ENCODE measurements around the genes GNG12 and PTGER3.

DNA sequence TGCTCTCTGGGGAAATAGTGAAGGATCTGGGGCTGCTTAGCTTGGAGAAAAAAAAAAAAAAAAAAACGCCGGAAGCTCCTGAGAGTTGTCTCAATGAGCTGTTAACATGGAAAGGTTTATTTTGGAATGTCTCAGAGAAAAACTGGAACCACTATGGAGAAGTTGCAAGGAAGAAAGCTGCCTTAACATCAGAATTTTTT, 49.5 kb upstream of the SERBP1 start:
- CAGE, long polyA plus RNA, result no peak
- RRBS, result no CpG with 5 or more reads among the region's 2 CpGs

DNA sequence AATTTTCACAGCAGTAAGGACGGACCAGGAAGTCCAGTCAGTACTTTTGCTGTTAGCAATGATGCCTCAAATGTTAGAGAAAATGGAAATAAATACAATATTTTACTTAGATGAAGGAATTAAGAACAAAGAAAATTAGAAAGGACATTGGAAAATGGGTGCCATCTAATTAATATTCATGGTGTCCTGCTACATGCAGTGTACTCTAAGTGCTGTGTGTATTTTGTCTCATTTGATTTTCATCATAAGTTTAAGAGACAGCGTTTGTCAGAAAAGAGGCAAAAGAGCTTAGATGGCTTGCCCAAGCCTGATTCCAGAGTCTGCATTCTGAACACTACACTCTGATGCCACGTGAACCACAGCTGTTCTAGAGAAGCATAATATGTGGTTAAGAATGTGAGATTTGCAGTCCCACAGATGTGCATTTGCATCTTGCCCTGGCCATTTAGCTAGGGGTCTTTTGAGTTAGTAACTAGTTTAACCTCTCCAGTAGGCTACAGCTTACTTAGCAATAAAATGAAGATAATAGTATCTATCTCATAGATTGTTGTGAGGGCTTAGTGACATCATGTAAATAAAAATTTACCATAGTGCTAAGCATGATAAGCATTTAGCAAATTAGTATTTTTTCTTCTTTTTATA, 9.2 kb upstream of the GADD45A start:
- CAGE, long polyA plus RNA, result no peak
- RRBS, result no CpG with 5 or more reads among the region's 3 CpGs

DNA sequence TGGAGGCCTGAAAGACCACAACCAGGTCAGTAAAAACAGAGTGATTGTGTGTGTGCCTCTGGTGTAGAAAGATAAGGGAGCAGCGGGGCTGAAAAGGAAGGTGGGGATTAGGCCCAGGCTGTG, 3.6 kb downstream of the GADD45A start:
- CAGE, long polyA plus RNA, result no peak
- RRBS, result no CpG with 5 or more reads among the region's 1 CpG

- CAGE, long polyA plus RNA, result no peak
- RRBS, result no CpG with 5 or more reads among the region's 2 CpGs
Measured at GRCh38 chr1:67715823-67716259, 30.8 kb downstream of the GADD45A start.

DNA sequence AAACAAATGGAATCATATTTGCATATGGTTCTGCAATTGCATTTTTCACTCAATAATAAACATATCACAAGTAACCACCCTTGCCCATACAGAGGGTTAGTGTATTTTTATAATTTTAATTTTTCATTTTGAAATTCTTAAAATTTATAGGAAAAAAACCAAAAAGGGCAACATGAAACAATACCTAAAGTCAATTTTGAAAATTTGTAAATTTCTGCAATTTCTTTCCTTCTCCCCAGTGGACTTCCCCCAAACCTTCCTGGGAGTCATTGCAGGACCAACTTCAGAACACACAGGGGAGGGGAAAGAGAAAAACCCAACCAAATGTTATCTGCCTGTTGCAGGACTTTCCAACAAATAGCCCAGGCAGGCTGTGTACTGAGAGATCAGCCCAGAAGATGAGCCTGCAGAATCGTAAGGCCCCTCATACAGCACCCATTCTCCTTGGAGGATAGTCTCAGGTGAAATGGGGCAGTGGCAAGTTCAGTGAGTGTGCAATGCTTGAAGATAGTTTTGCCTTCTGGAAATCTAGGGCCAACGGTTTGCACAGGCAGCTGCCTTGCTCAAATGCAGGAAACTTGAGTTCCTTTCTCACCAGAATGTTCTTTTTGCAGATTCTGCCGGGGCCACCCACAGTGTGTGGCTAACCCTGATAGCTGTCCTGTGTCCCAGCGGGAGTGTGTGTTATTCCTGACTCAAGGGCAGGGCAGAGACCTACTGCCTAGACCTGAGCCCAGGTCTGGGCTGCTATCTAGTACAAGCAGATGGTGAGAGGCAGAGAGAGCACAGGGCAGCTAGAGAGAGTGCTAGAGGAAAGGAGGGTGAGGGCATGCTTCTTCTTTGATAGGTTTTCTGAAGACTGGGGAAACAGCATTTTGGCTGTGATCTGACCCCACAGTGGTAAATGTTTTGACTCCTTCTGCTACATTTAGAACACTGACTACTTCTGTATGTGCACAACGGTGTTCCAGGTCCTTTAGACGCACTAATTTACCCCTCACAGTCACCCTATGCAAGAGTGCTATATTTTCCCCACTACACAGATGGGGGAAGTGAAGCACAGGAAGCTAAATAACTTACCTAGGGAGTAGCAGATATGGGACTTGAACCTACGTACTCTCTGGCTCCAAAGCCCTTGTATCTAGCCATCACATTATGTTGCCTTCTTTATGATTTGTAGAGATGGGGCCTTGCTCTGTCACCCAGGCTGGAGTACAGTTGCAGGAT, 48.9 kb downstream of the GADD45A start:
- CAGE, long polyA plus RNA, result no peak
- RRBS, result no CpG with 5 or more reads among the region's 7 CpGs

DNA sequence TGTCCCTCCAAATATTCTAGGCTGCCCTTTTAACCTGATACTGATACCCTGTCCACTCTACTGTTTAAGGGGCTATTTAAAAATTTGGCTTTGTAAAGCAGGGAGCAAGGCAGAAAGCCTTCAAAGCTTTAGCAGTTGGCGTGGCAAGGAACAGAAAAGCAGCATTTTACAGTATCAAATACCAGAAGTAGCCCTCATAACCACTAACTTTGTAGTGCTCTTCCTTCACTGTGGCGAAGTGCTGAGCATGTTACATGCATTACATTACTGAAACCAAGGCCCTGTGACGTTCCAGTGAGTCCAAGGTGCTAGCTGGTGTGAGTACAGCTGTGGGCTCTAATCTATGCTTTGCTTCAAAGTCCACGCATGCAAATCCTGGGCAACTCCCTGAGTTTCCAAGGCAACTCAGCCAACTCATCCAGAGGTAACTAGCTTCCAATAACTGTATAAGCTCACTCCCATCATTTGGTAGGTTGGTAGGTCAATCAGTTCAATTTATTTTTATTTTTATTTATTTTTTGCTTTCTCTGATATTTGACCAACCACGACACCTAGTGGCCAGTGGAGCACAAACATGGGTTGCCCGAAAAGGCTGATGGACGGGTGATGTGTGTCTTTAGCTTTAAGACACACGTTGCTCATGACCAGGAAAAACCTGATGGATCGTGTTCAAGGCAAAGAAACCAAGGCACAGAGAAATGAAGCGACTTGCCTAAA, 73.2 kb downstream of the GNG12 start:
- CAGE, long polyA plus RNA, result no peak
- RRBS, result no CpG with 5 or more reads among the region's 10 CpGs

DNA sequence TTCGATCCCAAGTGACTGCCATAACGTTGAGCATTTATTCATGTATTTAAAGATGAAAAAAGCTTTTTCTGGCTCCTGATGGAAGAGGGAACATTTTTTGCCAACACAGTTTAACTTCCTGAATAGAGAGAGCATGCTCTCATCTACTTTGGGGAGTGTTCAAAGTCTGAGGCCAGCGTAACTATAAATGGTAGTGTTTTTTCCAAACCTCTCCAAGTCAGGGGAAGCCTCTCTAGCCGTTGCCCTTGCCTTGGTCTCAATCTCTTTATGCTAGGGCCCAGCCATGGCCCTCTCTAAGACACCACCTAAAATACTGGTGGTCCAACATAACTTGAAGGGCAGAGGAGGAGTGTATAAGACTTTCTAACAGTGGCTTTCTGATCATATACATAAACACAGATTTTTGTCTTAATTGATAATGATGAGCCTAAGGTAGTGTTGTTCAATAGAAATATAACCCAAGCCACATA, 55.7 kb downstream of the GNG12 start:
- CAGE, long polyA plus RNA, result no peak
- RRBS, result no CpG with 5 or more reads among the region's 4 CpGs

DNA sequence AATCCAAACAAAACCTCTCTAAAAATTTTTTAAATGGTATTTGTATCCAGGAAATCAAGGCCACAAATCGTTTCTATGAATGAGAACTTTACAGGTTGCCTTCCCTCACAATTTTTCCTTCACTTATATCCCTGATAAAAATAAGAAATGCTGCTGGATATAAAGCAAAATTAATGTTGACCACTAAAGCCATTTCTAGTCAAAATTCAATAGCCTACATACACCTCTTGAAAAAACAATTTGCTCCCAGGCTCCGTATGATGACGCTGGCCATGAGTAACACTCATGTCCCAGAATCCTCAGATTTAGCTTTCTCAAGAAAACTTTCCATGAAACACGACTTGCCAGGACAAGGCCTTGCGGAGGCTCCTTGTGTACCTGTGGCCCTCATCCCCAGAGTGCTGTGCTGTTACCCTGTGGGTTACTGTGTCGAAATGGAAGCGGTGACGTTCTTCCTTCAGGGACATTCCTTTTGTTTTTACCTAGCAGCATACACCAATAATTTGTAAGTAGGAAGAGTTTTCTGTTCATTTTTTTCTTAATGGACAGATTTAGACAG, 18.1 kb downstream of the GNG12 start:
- CAGE, long polyA plus RNA, result no peak
- RRBS, result no CpG with 5 or more reads among the region's 8 CpGs

DNA sequence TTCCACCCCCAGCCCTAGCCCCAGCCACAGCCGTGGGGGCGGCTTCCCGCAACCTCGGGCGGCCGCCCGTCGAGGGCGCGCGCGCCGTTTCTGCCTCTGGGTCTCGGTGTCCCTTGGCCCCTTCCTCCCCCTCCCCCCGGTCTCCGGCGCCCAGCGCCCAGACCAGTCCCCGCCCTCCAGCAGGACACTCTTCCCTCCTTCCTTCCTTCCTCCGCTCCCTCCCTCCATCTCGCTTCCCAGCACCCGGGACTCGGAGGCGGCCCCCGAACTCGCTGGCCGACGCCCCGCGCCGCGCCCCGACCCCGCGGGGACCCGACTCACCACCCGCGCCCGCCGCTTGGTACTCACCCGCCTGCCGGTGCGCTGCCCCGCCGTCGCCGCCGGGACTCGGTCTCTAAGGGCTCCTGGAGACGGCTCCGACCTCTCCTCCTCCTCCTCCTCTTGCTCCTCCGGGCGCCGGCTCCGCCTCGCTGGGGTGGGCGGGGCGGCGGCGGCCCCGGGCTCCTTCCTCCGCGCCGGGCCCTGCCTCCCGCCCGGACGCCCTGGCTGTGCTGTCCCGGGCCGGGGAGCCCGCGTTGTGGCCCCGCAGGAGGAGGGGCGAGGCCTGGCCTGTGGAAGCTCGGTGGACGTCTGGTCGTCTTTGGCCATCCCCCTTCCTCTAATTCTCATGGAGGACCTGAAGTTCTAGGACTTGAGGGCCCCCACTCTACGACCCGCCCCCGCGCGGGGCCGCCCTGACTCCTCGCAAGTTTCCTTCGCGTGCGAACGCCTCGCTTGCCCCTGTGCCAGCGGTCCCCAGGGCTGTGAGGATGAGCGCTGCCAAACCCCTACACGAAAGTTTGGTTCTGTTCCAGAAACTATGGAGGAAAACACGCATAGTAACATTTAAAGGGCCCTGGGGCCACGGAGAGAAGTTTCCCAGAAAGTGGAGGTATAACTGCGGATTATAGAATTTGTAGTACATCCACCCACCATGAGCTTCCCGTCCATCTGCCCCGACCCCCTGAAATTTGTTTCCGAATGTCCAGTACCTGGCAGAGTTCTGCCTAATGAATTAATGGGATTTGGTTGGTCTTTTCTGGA, at the start of gene GNG12:
Gene GNG12 (minus strand): TSS at position 472 of the 1,083 bp plus-strand sequence.
- CAGE, long polyA plus RNA, result start-site peak on the minus strand centred at position 427 of the sequence, 98 bp wide, 7,790 and 5,586 reads in 2 replicates
- RRBS, result 1% methylated on average over 31 of the region's 97 CpGs

DNA sequence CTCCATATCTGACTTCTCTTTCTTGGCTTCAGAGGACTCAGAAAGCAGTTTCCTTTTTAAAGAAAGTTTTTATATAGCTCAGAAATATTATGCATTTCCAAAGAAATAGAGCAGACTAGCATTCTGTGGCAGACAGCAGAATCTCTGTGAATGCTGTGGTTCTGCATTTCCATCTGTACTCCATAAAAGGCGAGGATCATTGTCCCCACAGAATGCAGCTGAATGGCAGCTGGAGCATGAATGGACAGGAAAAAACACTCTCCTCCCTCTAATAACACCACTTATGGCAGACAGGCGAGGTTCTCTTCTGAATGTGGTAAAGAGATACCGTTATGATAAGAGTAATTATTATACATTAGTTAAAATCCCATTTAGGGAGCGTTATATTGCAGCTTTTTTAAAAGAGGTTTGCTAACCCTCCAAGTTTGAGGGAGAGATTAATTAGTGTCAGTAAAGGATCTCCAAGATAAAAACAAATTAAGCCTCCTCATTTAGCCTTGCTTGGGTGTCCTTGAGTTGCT, 81.4 kb upstream of the WLS start:
- CAGE, long polyA plus RNA, result no peak
- RRBS, result no CpG with 5 or more reads among the region's 4 CpGs

DNA sequence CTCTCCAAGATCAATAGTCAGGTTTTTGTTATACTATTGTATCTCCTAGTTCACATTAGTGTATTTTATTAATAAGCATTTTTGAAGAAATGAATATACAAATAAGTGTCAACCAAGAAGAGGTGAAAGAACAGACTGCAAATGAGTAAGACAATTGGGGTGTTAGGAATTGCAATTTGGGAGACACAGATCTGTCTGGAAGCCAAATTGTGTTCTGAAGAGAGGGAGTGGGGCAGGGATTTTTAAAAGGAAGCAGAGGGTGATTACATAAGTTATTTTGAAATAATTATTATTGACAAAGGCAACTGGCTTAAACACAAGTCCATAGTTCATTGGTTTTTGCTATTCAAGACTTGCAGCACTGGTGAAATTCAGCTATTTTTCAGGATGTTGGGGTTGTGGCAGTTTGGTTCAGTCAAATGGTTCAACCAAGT, 299.9 kb upstream of the DEPDC1 start:
- CAGE, long polyA plus RNA, result no peak

GRCh38 chr1:68881221-68882184, 384.6 kb upstream of the DEPDC1 start:
- CAGE, long polyA plus RNA, result no peak
- RRBS, result no CpG with 5 or more reads among the region's 29 CpGs

GRCh38 chr1:68975408-68975883, 478.6 kb upstream of the DEPDC1 start:
- CAGE, long polyA plus RNA, result no peak
- RRBS, result no CpG with 5 or more reads among the region's 3 CpGs

DNA sequence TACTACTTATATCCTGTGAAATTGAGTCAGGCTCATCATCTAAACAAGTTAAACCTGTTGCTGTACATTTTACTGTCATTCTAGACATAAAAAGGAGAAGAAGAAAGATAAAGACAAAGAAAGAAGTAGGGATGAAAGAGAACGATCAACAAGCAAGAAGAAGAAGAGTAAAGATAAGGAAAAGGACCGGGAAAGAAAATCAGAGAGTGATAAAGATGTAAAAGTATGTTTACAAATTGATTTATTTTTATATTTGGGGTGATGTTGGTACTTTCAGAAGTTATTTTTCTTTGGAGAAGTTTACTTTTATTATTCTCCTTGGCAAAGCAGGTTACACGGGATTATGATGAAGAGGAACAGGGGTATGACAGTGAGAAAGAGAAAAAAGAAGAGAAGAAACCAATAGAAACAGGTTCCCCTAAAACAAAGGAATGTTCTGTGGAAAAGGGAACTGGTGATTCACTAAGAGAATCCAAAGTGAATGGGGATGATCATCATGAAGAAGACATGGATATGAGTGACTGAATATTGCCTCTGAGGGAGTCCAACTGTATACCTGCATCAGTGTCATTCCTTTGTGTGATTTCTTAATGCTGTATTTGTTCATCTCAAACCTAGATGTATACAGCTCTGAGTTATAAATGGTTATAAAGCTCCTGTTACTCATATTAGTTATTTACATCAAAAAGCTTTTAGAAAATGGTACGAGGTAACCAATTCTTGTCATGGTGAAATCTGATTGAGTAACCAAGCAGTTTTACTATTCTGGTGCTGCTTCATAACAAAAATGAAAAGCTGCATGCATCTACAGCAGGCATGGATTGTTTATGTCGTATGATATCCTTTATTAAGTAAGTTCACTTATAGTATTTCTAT, 29.3 kb downstream of the SRSF11 start:
- CAGE, long polyA plus RNA, result no peak
- RRBS, result no CpG with 5 or more reads among the region's 5 CpGs

GRCh38 chr1:71047601-71048247, at the start of gene PTGER3:
Gene PTGER3, minus strand, starts transcription at chr1:71047816.
- CAGE, long polyA plus RNA, result no peak
- RRBS, result no CpG with 5 or more reads among the region's 54 CpGs

- CAGE, long polyA plus RNA, result no peak
- RRBS, result no CpG with 5 or more reads among the region's 5 CpGs
Measured at GRCh38 chr1:74470761-74471241, 41.6 kb downstream of the LRRC53 start.

DNA sequence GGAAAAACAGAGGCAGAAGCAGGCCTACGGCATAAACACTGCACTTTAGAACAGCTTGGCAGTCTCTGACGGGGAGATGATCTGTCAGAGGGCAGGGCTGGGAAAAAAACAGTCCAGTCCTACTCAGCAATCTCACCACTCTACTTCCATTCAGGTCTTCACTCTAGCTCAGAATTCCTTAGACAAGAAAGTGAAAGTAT, 4.1 kb downstream of the CRYZ start:
- CAGE, long polyA plus RNA, result no peak
- RRBS, result no CpG with 5 or more reads among the region's 2 CpGs

- CAGE, long polyA plus RNA, result no peak
- RRBS, result no CpG with 5 or more reads among the region's 3 CpGs
Measured at GRCh38 chr1:74730104-74730501, 2.7 kb downstream of the CRYZ start.

GRCh38 chr1:75136042-75137234, 2.2 kb downstream of the LHX8 start:
- CAGE, long polyA plus RNA, result no peak
- RRBS, result 5% methylated on average over 18 of the region's 96 CpGs

DNA sequence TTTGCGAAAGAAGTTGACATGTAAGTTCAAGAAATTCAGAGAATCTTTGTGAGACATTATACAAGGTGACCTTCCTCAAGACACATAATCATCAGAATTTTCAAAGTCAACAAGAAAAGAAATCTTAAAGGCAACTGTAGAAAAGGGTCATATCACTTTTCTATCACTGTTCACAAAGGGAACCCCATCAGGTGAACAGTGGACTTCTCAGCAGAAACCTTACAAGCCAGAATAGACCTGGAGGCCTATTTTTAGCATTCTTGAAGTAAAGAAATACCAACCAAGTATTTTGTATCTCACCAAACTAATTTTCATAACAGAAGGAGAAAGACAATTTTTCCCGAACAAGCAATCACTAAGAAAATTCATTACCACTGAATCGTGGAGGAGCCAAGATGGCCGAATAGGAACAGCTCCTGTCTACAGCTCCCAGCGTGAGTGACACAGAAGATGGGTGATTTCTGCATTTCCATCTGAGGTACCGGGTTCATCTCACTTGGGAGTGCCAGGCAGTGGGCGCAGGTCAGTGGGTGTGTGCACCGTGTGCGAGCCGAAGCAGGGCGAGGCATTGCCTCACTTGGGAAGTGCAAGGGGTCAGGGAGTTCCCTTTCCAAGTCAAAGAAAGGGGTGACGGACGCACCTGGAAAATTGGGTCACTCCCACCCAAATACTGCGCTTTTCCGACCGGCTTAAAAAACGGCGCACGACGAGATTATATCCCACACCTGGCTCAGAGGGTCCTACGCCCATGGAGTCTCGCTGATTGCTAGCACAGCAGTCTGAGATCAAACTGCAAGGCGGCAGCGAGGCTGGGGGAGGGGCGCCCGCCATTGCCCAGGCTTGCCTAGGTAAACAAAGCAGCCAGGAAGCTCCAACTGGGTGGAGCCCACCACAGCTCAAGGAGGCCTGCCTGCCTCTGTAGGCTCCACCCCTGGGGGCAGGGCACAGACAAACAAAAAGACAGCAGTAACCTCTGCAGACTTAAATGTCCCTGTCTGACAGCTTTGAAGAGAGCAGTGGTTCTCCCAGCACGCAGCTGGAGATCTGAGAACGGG, 235.1 kb downstream of the SLC44A5 start:
- CAGE, long polyA plus RNA, result no peak
- RRBS, result no CpG with 5 or more reads among the region's 28 CpGs